ENCODE results near the genes ARR3, RAB41, ZMYM3 and TAF1.

- PRO-cap = no peak
Measured at GRCh38 chrX:68936471-68937138, 107.8 kb downstream of the EFNB1 start.

DNA sequence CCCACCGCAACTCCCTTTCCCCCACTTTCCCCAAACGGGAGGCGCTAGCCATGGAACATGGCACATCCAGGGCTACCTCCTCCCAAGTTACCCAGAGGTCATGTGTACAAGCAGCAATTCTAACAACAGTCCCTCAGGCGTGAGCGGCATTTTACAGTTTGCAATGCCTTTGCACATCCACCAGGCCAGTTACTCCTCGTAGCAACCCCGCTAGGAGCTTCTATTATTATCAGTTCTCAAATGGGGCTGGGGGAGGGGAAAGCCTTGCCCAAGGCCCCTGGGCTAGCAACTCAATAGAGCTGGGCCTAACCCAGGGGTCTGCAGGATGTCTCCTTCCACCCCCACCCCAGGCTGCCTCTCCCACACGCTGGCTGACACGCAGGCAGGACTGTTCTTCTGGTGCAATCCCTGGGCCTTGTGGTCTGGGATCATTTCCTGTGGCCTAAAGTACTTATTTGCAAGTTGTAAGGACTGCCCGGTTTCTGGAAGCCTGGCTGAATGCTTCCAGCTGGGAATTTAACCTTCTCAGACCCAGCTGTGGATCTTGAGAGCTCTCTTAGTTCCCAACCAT, 27.8 kb downstream of the PJA1 start:
- PRO-cap = unidirectional peak, minus-strand start at position 424 of the sequence

DNA sequence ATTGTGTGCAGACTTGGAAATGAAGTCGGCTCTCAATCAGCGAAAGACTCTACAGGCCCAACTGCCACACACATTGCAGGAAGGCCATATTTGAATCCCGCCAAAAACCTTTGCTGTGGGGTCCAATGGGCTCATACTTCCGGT, 272 bp upstream of the OTUD6A start:
- PRO-cap = no peak

GRCh38 chrX:70136969-70137634, 3.9 kb downstream of the IGBP1 start:
- PRO-cap = no peak

GRCh38 chrX:70165771-70166531, 11.3 kb upstream of the DGAT2L6 start:
- PRO-cap = no peak

GRCh38 chrX:70171609-70171981, 5.7 kb upstream of the DGAT2L6 start:
- PRO-cap = no peak

GRCh38 chrX:70257476-70258379, 2.3 kb downstream of the P2RY4 start:
- PRO-cap = no peak

DNA sequence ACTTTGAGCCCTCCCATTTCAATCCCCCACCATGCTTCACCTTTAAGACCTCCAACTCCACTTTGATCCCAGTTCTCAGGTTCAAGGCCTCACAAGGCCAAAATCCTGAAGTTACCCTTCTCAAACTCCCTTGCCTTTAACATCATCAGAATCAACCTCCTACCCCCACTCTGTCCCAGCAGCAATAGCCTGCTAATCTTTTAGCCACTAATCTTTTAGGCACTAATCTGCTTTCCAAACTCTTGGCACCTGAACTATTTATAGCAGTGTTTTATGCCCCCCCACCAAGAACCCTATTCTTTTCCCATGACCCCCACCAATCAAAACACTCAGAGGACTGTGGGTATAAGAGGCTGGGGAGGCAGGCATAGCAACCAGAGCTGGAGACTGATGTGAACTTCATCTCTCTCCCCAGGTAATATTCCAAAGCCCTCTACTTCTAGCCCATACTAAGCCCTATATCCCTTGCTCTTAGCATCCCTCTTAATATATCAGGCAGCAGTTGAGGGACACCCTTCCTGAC, at the start of gene ARR3:
TSS of gene ARR3 (plus strand) at position 377 of the 523 bp plus-strand sequence.
- PRO-cap = no peak

DNA sequence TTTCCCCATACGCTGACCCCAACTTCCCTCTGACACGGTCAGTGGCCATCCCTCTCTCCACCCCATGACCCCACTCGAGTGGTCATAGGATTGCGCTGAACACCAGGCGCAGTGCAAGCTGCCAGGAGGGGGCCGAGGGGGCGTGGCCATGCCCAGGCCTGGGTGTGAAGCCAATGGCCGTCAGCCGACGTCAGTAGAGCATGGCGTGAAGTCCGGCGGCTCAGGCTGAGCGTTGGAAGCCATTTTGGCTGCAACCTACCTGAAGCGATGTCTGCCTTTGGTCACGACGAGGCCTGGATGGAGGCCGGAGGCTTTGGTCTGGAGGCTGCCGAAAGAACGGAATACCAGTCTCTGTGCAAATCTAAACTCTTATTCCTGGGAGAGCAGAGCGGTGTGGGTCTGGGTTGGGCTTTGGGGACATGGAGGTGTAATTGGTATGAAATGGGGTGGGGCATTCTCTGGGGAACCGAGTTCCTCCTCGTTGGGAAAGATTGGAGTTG, at the start of gene RAB41:
TSS of gene RAB41 (plus strand) at position 222 of the 500 bp plus-strand sequence.
- PRO-cap = no peak

- PRO-cap = bidirectional peak, plus-strand start at chrX:70477506, minus-strand start at chrX:70477360; unidirectional peak, plus-strand start at chrX:70477938
Measured at GRCh38 chrX:70477085-70478173, 32.8 kb downstream of the DLG3 start.

GRCh38 chrX:70491958-70492427, 47.4 kb downstream of the DLG3 start:
- PRO-cap = no peak

DNA sequence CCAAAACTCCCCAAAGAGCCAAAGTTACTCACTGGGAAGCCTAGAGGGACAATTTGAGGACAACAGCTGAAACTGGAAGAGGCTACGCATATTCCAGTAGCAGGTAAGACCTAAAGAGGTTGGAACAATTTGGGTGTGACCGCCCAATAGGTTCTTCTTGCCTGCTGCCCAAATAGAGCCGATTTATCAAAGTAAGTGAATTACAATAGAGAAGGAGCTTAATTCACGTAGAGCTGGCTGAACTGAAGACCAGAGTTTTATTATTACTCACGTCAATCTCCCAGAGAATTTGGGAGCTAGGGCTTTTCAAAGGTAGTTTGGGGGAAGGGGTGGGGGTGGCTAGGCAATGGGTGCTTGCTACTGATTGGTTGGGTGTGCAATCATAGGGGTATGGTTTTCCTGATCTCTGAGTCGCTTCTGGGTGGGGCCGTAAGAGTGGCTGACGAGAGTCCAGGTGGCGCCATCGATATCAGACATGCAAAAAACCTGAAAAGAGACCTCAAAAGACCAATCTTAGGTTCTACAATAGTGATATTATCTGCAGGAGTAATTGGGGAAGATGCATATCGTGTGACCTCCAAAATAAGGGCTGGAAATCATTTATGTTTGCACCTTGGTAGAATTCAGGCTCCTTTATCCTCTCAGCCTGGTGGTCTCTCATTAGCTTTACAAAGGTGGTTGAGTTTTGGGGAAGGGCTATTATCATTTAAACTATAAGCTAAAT, 39.0 kb upstream of the SLC7A3 start:
- PRO-cap = no peak

- PRO-cap = no peak
Measured at GRCh38 chrX:71102617-71103531, 3.7 kb downstream of the CXorf65 start.

- PRO-cap = no peak
Measured at GRCh38 chrX:71143633-71144004, 1.0 kb upstream of the NLGN3 start.

GRCh38 chrX:71217264-71217894, 5.6 kb upstream of the GJB1 start:
- PRO-cap = no peak

DNA sequence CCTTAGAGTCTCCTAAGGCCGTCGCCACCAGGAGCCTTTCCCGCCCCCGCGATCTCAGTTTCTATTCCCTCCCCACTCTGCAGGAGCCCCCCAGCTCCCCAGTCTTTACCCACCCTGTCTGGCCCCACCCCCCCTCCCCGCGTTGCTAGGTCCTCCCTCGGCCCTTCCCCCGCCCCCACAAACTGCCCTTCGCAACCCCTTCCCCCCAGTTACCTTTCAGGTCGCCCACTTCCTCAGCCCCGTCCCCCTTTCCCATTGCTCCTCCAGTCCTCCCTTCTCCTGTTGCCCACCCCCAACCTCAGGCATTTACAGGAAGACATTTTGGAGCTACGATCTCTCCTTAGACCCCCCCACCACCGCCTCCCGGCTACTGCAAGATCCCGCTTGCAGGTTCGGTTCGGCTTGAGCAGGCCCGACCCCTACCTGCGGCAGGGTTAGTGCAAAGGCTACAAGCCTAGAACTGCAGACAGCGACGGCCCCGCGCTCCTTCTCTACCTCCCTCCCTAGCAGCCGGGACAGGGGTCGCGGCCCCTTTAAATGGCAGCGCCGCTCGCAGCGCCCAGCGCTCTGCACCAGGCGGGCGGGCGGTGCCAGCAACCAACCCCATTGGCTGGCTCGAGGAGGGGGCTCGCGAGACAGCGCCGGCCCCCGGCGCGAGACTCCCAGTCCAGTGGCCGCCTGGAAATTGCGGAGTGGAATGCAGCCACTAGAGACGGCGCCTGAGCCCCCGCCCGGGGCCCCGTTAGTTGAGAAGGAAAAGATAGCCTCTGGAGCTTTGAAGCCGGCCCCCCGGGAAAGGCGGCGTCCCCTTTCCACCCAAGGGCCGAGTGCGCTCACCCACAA, at the start of gene ZMYM3:
TSS of gene ZMYM3 (minus strand) at position 535 of the 843 bp plus-strand sequence.
- PRO-cap = bidirectional peak, plus-strand start at position 683 of the sequence, minus-strand start at position 501 of the sequence

GRCh38 chrX:71365608-71366757, at the start of gene TAF1:
TAF1 (plus strand) TSS chrX:71366357.
- PRO-cap = bidirectional peak, plus-strand start at chrX:71366151, minus-strand start at chrX:71365905; unidirectional peak, plus-strand start at chrX:71366249; unidirectional peak, plus-strand start at chrX:71366315; unidirectional peak, plus-strand start at chrX:71366563

DNA sequence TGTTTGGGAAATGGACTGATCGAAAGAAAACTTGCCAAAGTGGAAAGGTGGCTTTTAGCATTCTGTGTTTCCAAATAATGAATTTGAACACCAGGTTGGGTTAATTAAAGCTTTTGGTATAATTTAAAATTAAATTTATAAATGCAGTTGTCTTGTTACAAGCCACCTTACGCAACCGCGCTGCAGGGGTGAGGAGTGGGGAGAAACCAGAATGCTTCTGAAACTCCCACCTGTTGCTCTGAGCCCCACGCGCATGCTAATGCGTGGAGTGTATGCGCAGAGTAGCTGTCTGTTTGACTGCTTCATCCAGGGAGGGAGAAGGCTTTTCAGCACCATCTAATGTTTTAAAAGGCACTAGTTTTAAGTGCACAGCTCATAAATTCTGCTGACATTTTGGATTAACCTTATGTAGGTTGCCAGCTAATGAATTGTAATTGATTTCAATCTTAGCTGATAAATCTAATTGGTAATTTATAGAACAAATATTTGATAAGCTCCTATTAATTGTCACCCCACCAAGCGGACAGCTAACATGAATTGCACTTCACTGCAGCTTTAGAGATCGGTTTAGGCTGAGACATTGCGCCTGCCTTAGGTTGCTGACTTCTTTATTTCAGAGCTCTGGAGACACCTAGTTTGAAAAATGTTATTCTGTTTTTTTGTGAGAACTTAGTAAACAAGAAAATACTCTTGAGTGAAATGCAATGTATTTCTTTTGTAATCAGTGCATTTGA, 12.6 kb downstream of the OGT start:
- PRO-cap = no peak

- PRO-cap = no peak
Measured at GRCh38 chrX:71935660-71936065, 25.0 kb downstream of the NHSL2 start.

GRCh38 chrX:71997189-71997731, 86.6 kb downstream of the NHSL2 start:
- PRO-cap = no peak